ENCODE measurements around the genes CD276 and INSYN1.

GRCh38 chr15:71333758-71334097 lies 218.5 kb downstream of the THSD4 start:
- PRO-cap = no peak

DNA sequence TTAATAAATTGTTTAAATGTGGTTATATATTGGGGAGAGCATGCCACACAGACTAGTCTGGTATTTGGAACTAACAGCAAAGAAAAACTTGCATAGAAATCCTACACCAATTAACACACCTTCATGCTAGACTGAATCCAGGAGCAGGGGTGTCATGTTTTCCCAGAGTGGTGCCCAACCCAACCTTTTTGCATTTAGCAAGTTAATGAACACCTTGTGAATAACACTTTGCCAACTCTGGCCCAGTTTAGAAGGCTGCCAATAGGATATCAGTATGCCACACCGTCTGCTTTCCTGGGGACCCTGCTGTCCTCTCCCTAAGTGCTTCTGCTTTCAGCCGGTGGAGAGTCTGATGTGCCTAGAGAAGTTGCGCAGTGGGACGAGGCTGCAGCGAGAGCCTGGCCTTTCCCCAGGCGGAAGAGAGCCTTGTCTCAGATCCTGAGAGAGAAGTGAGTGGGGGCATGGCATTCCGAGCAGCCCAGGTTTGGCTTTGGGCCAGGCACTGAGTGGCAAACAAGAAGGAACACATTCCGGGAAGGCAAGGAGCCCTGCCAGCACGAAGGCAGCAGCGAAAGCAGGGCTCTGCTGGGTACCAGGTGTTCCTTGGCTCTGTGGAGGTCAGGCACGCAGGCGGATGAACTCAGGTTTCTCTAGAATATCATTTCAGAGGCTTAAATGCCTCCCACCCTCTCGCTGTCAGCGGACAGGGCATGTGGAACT lies 36.9 kb downstream of the SENP8 start:
- PRO-cap = bidirectional peak, plus-strand start at position 526 of the sequence, minus-strand start at position 418 of the sequence

DNA sequence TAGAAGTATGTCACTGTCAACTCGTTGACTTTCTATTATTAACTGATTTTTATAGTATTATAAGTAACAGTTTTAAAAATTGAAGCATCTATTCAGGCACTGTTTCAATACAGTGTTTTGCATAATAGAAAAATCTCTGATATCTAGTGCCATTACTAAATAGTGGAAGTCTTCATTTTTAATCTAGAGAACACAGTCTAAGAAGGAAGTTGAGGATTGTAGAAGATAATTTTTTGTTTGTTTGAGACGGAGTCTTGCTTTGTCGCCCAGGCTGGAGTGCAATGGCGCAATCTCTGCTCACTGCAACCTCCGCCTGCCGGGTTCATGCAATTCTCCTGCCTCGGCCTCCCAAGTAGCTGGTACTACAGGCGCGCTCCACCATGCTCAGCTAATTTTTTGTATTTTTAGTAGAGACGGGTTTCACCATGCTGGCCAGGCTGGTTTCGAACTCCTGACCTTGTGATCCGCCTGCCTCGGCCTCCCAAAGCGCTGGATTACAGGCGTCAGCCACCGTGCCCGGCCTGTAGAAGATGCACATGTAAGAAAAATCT lies 2.1 kb downstream of the ARIH1 start:
- PRO-cap = no peak

- PRO-cap = no peak
Measured at GRCh38 chr15:72492999-72493779, 19.1 kb downstream of the ARIH1 start.

GRCh38 chr15:72493877-72494848 lies 20.0 kb downstream of the ARIH1 start:
- PRO-cap = no peak

- PRO-cap = no peak
Measured at GRCh38 chr15:72497471-72497844, 23.3 kb downstream of the ARIH1 start.

GRCh38 chr15:73019286-73019593 lies 33.0 kb upstream of the NEO1 start:
- PRO-cap = no peak

DNA sequence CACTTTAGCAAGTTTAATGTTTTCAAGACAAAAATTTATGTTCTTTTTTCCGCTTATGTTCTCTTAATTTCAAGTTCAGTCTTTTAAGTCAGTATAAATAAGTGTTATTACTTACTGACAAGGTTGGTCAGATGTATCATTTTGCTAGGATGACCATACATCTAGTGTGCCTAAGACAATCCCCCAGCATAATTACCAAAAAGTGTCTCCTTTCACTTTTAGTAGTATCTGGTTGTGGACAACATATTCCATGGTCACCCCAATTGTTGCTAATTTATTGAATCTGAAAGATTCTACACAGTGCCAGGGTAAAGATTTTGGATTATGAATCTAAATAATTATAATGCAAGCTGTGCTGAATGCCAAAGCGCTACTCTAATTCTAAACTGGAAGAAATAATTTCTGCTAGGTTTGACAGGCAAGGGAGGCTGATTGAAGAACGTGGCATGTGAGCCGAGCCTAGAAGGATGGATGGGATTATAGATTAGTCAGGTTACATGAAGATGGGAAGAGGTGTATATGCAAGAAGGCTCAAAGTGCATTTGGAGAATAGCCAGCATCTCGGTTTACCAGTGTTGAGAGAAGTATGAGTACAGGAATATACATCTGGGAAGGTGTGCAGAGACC lies 141.3 kb downstream of the NEO1 start:
- PRO-cap = no peak

GRCh38 chr15:73225363-73225823 lies 143.4 kb downstream of the HCN4 start:
- PRO-cap = no peak

DNA sequence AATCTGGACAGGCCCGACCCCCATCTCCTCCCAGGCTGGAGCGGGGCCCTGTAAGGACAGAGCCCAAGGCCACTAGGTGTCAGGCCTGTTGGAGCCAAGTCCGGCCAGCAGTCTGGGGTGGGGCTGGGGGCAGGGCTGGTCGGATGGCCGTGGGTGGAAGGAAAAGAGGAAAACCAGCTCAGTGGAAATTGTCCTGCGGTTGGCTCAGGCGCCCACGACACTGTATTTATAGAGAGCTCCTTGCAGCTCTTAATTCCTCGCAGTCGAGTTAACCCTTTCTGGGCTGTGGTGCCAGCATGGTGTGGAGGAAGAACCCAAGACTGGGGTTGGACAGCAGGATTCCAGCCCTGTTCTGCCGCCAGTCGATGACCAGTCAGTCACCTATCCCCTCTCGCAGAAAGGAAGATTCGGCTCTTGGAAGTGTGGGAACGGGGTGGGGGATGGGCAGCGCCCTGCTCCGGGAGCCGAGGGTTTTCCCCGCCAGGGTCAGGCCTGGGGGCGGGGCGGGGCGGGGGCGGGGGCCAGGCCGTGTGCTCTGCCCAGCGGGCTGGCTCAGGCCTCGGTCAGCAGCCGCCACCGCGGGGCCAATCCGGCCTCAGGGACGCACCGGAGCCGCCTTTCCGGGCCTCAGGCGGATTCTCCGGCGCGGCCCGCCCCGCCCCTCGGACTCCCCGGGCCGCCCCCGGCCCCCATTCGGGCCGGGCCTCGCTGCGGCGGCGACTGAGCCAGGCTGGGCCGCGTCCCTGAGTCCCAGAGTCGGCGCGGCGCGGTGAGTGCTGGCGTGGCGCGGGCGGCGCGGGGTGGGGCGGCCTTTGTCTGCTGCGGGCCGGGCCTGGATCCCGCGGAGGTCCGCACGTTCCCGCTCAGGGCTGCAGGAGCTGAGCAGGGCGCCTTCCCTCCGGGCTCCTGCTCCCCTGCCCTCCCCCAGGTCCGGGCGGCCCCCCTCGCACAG lies at the start of gene CD276:
Gene CD276, plus strand, starts transcription at position 692 of the 952 bp plus-strand sequence.
- PRO-cap = unidirectional peak, plus-strand start at position 566 of the sequence; bidirectional peak, plus-strand start at position 667 of the sequence, minus-strand start at position 673 of the sequence

DNA sequence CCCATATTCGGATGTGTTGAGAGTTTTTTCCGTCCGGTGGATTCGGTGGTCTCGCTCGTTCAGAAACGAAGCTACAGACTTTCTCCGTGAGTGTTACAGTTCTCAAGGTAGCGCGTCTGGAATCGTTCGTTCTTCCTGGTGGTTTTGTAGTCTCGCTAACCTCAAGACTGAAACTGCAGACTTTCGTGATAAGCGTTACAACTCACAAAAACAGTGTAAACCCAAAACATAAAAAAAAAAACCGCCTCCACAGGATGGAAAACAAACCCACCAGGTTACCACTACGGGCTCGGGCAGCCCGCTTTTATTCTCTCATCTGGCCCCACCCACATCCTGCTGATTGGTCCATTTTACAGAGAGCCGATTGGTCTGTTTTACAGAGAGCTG lies 21.7 kb downstream of the INSYN1 start:
- PRO-cap = no peak

DNA sequence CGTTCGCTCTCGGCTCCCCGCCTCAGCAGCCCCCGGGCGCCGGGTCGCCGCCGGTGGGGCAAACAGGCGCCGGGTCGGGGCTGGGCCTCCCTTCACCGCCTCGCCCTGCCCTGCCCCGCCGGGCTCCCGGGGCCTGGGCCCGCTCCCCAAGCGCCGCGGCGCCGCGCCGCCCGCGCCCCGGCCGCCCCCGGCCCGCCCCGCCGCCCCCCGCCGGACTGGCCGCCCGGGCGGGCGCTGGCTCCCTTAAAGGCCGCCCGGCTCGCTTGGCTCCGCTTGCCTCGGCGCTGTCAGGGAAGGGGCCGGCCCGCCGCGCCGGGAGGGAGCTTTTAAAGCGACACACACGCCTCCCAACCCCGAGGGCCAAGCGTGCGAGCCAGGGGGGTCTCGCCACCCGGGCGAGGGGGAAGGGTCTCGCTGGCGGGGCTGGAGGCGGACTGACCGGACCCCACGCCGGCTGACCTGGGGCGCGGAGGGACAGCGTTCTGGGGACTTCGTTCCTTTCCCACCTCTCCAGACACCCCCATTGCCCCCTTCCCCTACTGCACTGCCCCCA lies at the start of gene INSYN1:
Gene INSYN1, minus strand, starts transcription at position 301 of the 553 bp plus-strand sequence.
- PRO-cap = unidirectional peak, minus-strand start at position 217 of the sequence

GRCh38 chr15:73804504-73804999 lies 51.4 kb upstream of the INSYN1 start:
- PRO-cap = no peak

- PRO-cap = no peak
Measured at GRCh38 chr15:73929243-73929688, 3.0 kb downstream of the LOXL1 start.

DNA sequence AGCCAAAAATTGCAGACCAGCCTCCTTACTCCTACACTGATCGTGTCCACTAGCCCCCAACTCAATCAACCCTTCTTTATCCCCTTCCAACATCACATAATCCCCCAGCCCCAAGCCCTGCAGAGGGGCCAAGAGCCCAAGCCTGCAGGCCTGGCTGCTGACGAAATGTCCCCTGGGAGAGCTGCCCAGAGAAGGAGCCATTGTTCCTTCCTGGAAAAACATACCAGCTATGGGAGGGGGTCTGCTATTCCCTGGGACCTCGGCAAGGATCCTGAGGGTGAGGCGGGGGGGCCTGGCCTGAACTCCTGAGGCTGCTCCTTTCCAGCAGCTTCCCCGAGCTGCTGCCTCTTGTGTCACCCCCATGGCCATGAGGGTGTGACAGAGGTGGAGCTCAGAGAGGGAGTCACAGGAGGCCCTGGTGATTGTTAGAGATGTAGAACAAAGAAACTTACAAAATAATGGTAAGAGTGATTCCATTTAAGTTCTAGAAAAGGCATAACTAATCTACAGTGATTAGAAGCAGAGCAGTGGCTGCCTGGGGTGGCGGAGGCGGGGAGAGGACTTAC lies 12.9 kb downstream of the LOXL1 start:
- PRO-cap = no peak

DNA sequence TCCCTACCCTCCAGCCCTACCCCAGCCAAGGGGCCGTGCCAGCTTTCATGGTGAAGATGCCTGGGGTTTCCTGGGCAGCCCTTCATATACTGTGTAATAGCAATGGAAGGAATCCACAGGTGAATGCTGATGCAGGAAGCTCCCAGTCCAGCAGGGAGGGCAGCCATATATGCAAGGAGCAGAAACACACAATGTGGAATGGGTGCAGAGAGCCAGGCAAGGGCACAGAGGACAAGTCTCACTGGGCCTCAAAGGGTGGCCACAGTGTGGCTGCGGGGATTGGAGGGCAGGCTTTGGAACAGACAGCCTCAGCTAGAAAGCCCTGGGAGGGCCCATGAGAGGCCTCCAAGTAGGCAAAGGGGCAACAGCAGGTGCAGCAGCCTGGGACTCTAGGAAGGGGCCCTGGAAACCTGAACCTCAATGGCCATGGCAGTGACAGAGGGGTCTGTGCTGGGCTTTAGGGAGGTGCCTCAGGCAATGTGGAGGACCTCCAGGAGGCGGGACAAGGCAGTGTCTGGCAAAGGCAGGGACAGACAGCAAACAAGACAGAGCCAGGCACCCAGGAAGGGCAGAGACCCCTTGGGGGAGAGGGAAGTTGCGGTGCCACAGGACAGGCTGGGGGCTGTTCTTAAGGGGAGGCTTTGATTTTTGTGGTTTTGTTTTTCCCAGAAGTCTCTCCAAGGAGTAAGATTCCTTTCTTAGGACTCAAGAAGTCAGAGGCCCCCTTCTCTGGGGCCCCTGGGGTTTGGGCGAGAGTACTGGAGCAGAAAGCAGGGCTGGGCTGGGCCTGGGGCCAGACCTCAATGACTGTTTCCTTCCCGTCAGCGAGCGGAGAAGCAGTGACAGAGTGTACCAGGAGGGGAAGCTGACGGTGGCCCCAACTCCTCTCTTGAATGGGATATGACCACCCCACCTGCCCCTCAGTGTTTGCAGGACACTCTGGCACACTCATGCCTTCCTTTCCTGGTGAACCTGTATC lies 9.8 kb downstream of the STOML1 start:
- PRO-cap = unidirectional peak, plus-strand start at position 842 of the sequence

DNA sequence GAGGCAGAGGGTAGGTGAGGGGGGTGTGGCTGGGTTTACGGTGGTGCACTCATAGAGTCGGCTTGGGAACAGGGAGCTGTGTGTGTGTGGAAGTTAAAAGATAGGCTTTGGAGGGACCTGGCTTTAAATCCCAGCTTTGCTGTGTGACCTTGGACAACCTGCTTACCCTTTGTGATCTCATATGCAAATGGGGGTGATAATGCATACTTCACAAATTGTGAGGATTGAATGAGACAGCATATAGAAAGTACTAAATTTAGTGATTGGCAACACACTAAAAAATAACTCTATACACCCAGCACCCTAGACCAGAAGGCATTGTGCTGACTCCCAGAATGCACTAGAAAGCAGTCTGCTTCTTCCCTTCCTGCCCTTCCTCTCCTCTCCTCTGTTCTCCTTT lies 9.8 kb upstream of the ISLR2 start:
- PRO-cap = no peak

DNA sequence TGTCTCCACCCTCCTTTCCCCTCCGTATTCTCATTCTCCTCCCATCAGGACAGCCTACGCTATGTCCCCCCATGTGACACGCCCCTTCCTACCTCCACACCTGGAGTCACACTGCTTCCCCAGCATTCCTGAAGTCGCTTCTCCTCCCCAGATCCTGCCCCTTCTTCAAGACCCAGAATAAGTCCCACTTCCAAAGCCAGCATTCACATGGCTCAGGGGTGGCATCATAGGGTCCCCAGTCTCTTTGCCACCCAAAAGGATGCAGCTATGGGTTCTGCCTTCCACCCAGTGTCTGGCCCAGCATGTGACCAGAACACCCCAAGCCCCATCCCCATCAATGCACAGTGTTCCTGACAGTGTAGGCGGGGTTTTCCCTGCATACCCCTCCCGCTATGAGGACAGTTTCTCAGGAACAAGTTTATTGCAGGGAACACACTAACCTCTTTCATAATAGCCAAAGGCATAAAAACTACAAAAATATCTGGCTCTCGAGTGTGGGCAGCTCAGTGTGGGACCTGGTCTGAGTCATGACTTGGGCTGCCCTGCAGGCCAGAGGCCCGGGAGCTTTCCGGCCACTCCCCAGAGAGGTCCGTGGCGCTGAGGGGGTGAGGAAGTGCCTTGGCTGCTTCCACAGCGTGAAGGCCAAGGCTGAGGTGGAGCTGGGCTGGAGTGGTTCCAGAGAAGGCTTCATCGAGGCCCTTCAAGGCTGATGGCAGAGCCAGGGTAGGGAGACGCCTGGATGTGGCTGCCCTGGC lies 5.7 kb downstream of the ISLR start:
- PRO-cap = no peak

- PRO-cap = no peak
Measured at GRCh38 chr15:74378736-74379268, 11.4 kb upstream of the CYP11A1 start.

GRCh38 chr15:74407106-74407754 lies 26.5 kb downstream of the SEMA7A start:
- PRO-cap = no peak

Data from bile duct (tissue), 1 donor.